Fibroblast of villous mesenchyme (primary cell): Measurements from ENCODE around the gene RASSF8.

- CAGE, long polyA plus RNA: no peak
Observed at GRCh38 chr12:21939149-21939769, 2.0 kb downstream of the ABCC9 start.

DNA sequence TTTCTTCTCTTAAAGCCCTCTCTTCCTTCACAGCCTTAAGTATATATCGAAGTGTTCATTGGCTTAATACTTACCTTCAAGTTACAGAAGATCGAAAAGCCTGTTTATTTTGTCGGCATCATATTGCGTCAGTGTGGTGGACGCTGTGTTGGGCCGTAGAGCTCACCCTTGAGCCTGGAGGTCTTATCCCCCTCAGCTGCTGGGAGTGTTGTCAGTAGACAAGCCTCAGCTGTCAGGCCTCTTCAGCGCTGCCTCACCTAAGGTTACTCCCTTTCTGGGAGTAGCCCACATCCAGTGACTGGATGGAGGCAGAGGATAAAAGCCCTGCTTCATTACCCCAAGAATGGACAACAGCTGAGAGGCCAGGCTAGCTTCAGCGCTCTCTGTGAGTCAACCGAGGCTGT is 36.3 kb downstream of the CMAS start:
- CAGE, long polyA plus RNA: no peak

DNA sequence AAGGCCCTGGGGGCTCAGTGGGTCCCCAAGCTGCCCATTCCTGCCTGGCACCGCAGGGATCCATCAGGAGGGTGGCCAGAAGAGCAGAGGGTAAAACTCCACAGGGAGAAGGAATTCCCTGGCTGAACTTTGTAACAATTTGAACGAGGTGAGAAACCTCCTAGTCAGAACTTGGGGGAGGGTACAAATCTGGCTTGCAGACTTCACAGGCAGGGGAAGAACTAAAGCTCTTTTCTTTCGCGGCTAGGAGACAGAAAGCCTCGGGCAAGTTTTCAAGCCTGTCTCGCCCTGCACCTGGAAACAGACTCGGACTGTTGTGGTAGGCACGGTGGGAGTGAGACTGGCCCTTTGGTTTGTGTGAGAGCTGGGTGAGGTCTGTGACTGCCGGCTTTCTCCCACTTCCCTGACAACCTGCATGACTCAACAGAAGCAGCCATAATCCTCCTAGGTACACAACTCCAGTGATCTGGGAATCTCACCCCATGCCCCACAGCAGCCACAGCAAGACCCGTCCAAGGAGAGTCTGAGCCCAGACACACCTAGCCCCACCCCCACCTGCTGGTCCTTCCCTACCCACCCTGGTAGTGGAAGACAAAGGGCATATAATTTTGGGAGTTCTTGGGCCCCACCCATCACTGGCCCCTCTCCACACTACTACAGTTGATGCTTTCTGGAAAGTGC is 102.6 kb upstream of the ST8SIA1 start:
- CAGE, long polyA plus RNA: no peak

GRCh38 chr12:22464153-22465044 is 79.9 kb downstream of the C2CD5 start:
- CAGE, long polyA plus RNA: no peak

GRCh38 chr12:22692331-22693169 is 67.6 kb downstream of the ETNK1 start:
- CAGE, long polyA plus RNA: no peak

DNA sequence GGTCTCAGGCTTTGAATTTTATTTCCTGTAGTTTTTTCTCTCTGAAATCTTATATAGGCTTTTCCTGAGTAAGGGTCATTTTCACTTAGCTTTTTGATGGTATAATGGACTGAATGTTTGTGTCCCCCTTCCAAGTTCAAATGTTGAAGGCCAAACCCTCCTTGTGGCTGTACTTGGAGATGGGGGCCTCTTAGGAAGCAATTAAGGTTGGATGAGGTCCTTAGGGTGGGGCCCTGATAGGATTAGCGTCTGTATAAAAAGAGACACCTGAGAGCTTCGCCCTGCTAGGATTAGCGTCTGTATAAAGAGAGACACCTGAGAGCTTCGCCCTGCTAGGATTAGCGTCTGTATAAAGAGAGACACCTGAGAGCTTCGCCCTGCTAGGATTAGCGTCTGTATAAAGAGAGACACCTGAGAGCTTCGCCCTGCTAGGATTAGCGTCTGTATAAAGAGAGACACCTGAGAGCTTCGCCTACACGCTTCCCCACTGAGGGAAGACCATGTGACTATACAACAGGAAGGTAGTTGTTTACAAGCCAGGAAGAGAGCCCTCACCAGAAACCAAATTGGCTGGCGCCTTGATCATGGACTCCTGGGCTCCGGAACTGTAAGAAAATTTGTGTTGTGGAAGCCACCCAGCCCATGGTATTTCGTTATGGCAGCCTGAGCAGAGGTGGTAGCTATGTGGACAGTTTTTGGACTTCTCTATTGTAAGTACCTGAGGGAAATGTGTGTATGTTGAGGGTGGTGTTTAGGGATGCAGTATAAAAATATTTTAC is 74.6 kb downstream of the ETNK1 start:
- CAGE, long polyA plus RNA: no peak

DNA sequence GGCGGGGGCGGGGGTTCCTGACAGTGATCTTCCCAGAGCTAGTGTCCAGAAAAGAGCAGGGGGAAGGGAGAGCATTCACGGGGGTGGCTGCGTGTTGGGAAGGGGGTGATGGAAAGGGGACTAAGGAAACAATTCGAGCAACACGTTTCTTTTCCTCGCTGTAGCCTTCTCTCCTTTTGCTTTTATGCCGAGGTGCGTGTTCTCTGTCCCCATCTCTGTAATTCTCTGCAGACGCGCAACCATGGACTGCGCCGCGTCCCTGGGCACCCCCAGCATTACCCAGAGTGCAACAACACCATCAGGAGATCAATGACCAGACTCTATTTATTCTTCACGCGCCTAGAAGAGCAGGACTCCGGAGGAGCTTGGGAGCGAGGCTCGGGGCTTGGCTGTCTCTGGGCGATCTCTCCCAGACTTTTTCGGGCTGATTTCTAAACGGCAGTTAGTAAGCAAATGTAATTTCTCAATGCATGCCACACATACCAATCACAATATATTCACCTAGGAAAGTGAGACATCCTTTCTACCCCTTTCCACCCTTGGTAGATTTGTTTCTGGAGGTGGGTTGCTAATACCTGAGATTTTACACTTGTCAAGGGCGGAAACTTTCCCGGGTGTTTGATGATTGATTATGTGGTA is 384.9 kb downstream of the BCAT1 start:
- CAGE, long polyA plus RNA: no peak

DNA sequence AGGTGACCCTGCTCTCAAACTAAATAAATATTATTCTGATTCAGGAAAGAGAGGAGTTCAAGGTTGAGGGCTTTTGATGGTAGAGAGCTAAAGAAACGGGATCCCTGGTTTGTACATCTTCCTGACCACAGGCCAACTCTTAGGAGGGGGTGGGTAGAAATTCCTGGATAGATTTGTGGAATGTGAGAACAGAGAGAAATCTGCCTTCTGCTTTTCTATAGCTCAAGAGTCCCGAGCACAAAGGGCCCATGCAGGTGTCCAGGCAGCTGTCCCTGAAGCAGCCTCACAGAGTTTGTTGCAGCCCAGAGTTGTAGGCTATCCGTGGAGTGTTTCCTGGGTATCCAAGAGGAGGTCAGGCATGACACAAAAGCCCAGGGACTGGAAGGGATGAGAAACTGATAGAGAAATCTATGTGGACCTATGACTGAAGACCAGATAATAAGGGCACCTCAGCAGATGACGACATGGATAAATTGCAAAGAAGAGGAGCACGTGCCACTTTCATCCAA is 198.6 kb downstream of the BCAT1 start:
- CAGE, long polyA plus RNA: no peak

- CAGE, long polyA plus RNA: no peak
Observed at GRCh38 chr12:25018146-25018489, 34.4 kb upstream of the IRAG2 start.

DNA sequence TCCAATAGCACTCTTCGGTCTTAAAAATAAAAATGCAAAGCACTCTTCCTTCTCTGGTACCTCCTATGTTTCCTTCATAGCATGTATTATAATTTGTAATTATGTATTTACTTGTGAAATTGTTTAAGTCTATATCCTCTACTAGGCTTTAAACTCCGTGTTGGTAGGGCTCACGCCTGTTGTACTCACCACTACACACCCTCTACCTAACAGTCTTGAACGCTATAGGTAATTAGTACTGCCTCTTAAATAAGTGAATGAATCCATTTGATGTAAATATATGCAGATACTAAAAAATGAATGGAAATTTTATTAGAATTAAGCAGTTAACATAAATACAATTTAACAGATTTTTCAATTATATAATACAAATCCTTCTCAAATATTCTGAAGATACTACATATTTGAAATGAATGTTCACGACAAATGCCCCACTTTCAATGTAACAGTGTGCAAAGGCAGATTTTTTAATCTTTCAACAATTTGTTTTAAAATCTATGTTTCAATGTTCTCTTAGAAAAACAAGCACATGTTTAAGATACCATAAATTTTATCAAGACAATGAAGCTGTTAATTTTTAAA is 17.1 kb downstream of the KRAS start:
- CAGE, long polyA plus RNA: no peak

DNA sequence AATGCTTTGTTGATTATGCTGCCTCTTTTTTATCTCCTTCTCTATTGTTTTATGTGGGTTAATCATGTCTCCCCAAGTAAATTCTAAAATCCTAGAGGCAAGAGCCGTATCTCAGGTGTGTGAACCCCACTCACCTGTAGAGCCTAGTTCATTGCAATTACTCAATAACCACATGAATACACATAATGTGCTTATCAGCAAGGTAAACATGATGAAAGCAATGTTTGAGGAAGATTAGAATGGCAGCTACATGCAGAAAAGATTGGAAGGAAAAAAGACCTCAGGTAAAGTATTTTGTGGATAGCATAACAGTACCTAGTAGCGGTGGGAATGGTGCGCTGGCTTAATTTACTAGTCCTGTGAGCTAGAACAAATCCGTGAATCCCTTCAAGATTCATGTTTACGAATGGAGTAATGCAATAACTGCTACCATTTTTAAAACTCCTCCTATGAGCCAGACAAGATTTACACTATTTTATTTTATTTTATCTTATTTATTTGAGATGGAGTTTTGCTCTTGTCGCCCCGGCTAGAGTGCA is 5.3 kb upstream of the KRAS start:
- CAGE, long polyA plus RNA: no peak

DNA sequence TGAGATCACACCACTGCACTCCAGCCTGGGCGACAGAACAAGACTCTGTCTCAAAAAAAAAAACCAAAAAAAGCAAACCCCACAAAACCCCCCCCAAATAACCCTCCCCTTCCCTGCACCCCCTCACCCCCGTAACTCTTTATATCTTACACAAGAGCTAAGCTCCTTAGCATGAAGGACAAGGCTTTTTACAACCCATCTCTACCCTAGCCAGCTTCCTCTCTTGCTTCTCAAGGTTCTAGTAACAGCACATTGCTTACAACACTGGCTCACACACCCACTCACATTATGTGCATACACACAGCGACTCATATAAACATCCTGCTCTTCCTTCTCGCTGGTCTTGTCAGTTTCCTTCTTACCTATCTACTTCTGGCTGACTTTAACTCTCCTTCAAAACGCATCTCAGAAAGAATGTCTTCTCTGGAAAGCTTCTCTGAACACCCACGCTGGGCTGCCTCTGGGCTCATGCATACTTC is 126.6 kb upstream of the KRAS start:
- CAGE, long polyA plus RNA: no peak

DNA sequence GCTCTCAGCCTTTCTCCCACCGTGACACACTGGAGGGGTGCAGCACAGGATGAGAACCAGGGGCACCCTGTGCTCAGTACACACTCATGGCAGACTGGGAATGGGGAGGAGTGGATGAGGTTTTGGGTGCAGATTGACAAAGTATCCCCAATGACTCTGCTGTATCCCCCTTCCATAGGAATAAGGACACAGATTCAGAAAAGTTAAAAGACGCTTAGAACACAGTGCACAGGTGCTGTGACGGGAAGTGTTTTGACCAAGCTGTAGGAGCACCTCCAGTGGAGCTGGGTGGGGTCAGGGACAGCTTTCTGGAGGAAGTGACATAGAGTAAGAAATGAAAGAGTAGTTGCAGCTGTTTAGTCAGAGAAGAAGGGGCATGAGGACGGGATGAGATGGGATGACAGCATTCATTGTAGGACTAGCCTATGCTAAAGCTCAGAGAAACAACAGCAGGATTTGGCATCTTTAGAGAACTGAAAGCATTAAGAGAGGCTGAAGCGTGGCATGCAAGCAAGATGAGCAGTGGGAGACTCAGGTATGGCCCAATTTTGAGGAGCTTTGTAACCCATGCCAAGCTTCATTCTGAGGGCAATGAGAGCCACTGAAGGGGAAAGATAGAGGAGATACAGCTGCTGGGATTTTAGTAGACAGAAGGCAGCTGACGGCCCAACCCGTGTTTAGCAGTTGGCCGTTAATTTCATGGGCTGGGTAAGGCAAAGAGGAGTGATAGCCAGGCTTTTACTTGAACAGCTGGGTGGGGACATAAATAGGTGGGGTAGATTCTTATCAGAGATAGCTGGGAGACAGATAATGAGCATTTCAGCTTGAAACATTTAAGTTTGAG is 131.7 kb upstream of the KRAS start:
- CAGE, long polyA plus RNA: no peak

GRCh38 chr12:25630504-25631013 is 77.5 kb upstream of the LMNTD1 start:
- CAGE, long polyA plus RNA: no peak

- CAGE, long polyA plus RNA: no peak
Observed at GRCh38 chr12:25693942-25694434, 140.9 kb upstream of the LMNTD1 start.

GRCh38 chr12:25713260-25713609 is 160.2 kb upstream of the LMNTD1 start:
- CAGE, long polyA plus RNA: no peak

GRCh38 chr12:25958063-25959055 is at the start of gene RASSF8:
TSS of gene RASSF8 (plus strand) at chr12:25958682.
- CAGE, long polyA plus RNA: no peak

- CAGE, long polyA plus RNA: no peak
Observed at GRCh38 chr12:26268761-26269260, 73.4 kb downstream of the SSPN start.

GRCh38 chr12:26298963-26299384 is 103.6 kb downstream of the SSPN start:
- CAGE, long polyA plus RNA: no peak

DNA sequence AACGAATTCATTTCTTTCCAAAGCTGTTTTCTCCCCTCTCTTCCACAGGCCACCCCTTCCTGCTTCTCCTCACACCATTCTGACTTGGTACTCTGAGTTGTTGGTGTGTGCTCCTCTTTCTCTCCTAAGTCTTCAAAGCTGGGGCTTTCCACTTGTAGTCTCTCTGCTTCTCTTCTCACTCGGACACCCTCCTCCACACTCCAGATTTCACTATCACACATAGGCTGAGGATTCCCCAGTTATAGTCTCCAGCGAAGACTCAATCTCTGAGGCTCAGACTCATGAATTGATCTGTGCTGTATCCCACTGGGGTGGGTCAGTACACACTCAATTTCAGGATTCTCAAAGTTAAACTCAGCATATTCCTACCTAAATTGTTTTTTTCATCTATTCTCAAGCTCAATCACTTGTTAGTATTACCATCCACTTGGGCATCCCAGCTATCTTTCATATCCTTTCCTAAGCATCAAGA is 201.1 kb downstream of the SSPN start:
- CAGE, long polyA plus RNA: no peak